GM19240 (cell line): ENCODE measurements around the genes SYT10 and ALG10B.

DNA sequence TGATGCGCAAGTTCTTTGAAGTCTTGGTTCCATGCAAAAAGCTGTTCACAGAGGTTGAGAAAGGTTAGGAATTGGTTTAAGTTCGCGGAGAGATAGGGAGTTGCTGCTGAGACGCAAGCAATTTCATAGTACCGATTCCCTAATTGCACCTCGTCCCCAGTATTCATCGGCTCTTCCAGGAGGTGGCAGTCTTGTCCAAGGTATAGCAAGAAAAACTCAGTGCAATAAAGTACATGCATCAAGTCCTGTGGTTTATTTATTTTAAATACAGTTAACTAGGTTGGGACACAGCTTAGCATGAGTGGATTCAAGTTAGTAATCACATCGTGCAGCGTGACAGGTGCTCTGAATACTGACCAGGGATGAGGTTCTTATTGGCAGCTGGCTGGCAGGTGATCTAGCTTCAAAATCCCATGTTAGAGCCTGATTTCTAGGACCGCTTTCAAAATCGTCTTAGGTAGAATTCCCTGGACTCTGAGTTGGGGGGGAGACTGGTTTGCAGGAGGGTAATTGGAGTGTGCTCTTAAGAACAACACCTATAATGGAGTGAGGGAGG, 603 bp upstream of the YARS2 start:
- RRBS = no CpG with 5 or more reads among the region's 11 CpGs

- RRBS = 30% methylated on average over 11 of the region's 79 CpGs
Measured at GRCh38 chr12:33439395-33440398, at the start of gene SYT10. TSS of gene SYT10 (minus strand) at chr12:33439819.

DNA sequence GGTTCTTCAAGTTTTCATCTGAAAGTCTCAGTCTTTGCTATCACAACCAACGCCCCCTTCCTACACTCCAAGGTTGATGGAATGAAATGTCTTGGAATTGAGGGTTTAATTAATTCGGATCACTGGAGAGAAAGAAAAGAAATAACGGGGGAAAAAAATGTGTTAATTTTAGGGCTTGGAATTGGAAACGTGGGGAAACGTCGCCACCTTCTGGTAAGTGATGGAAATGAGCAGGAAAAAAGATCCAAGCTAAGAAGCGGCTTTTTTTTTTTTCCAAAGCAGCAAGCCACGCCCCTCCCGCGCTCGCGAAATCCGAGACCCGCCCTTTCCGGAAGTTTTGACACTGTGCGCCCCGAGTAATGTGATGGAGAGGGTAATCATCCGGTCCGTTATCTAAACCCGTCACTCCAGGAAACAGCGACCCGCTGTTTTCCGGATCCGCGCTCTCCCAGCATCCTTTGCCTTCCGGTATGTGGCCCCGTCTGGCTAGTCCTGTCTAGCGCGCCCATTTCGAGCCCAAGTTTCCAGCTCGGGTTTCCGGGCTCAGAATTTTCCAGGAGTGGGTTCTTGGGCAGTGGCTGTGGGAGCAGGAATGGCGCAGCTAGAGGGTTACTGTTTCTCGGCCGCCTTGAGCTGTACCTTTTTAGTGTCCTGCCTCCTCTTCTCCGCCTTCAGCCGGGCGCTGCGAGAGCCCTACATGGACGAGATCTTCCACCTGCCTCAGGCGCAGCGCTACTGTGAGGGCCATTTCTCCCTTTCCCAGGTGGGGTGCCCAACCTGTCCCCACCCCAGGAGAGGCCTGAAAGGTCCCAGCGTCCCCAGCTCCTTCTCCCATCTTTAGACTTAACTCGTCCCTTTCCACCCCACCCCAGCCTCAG, at the start of gene ALG10B:
Gene ALG10B (plus strand): TSS at position 473 of the 878 bp plus-strand sequence.
- RRBS = 1% methylated on average over 6 of the region's 44 CpGs

- RRBS = no CpG with 5 or more reads among the region's 1 CpG
Measured at GRCh38 chr12:38892079-38892296, 13.4 kb downstream of the CPNE8 start.

DNA sequence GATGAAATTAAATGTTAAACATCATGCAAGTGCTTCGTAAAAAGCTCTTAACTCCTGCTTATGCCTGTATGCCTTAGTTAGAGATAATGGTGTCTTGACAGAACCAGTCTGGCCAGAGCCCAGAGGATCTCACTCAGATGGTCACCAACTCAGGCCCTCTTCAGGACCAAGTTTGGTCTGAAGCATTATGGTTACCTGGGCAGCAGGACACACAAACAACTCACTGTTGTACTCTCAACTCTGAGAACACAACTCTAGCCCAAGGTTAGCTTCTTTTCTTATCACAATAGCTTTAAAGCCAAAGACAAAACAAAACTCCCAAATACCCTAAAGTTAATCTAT, 115.4 kb downstream of the KIF21A start:
- RRBS = no CpG with 5 or more reads among the region's 1 CpG

DNA sequence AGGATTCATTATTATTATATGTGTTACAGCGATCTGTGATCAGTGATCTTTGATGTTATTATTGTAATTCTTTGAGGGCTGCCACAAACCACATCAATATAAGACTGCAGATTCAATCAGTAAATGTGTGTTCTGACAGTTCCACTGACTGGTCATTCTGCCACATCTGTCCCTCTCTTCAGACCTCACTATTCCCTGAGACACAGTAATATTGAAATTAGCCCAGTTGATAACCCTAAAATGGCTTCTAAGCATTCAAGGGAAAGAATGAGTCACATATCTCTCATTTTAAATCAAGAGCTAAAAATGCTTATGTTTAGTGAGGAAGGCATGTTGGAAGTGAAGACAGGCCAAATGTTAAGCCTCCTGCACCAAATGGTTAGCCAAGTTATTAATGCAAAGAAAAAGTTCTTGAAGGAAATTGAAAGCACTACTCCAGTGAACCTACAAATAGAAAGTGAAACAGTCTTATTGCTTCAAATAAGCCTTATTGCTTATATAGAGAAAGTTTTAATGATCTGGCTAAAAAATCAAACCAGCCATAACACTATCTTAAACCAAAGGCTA, 24.5 kb upstream of the KIF21A start:
- RRBS = no CpG with 5 or more reads among the region's 1 CpG

GRCh38 chr12:39538395-39539025, 81.1 kb downstream of the ABCD2 start:
- RRBS = no CpG with 5 or more reads among the region's 17 CpGs

DNA sequence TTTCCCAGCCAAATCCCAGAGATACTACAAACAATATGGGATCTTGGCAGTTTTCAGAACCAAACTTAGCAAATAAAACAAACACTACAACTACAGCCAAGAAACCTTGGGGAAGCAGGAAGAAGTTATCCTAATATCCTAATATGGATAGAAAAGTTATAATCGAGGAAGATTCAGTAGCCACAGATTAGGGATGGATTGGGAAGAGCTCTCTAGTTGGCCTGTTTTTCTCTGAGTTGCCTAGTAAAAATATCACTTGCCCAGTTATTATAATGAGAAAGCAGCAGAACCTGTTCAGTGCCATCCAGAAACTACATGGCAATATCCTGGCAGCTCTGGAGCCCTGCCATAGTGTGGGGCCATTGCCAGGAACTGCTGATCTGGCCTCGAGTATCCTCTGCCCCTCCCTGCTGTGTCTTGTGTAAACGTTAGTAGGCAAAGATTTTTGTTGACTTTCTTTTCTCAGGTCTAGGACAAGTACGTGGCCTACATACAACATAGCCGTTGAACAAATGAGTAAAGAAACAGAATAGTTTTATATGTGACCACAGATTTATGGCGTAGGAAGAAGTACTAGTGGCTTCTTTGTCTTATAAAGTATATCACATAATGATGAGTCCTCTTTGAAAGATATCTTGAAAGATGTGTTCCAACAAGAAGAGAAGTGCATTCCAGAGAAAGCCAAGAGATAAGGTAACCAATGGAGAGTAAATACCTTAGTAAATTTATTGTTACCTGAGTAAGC, 193.3 kb downstream of the SLC2A13 start:
- RRBS = no CpG with 5 or more reads among the region's 6 CpGs

- RRBS = no CpG with 5 or more reads among the region's 15 CpGs
Measured at GRCh38 chr12:39978207-39978519, 127.7 kb downstream of the SLC2A13 start.

GRCh38 chr12:39978520-39978938, 127.4 kb downstream of the SLC2A13 start:
- RRBS = no CpG with 5 or more reads among the region's 18 CpGs

DNA sequence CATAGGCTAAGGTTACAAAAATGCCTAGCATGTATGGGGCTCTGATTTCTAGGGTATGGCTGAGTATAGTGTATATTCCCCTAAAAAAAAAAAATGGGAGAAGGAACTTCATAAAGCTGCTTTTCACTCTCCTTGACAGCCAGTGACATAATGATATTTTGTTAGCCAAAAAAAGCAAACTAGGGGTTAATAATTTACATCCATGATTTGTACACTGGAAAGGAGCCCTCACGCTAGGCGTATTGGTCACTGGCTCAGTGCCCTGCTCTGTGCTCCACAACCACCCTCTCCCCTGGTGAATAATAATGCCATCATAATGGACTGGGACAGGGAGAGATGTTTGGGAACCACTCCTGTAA, 103.1 kb downstream of the SLC2A13 start:
- RRBS = no CpG with 5 or more reads among the region's 2 CpGs

- RRBS = 39% methylated on average over 12 of the region's 36 CpGs
Measured at GRCh38 chr12:40693074-40693999, 1.1 kb downstream of the CNTN1 start.

- RRBS = no CpG with 5 or more reads among the region's 9 CpGs
Measured at GRCh38 chr12:40827722-40828121, 135.5 kb downstream of the CNTN1 start.

DNA sequence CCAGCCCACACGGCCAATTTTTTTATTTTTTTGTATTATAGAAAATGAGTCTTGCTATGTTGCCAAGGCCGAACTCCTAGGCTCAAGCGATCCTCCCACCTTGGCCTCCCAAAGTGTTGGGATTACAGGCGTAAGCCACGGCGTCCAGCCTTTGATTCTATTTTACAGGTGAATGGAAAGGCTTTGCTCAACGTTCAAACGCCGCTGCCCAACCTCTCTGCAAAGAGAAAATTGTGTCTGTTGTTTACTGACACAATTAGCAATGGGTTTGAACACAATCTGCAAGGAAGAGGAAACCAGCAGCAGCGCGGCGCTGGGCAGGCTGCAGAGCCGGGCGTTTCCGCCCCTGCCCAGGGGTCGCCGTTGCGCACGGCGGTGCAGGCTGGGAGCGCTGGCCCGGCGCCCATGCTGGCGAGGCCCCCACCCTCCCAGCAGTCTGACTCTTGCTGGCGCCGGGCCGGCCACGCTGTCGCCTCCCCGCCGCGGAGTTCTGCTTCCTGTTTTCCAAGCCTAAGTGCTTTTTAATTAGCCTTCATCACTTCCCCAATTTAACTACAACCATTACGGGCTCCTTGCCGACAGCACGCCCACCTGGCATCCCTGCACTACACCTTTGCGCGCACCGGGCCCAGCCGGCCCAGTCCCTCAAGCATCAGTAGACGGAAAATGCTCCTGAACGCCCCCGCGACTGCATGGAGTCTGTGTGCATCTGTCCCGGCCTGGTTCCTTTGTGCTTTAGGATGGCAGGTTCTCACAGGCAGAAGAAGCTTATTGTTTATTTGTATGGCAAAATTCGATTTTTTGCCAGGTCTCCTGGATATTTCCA, 212.2 kb downstream of the GXYLT1 start:
- RRBS = 5% methylated on average over 19 of the region's 45 CpGs

GRCh38 chr12:42024141-42024491, 120.6 kb downstream of the GXYLT1 start:
- RRBS = no CpG with 5 or more reads among the region's 19 CpGs

GRCh38 chr12:42691788-42692592, 102.4 kb upstream of the PRICKLE1 start:
- RRBS = no CpG with 5 or more reads among the region's 9 CpGs

DNA sequence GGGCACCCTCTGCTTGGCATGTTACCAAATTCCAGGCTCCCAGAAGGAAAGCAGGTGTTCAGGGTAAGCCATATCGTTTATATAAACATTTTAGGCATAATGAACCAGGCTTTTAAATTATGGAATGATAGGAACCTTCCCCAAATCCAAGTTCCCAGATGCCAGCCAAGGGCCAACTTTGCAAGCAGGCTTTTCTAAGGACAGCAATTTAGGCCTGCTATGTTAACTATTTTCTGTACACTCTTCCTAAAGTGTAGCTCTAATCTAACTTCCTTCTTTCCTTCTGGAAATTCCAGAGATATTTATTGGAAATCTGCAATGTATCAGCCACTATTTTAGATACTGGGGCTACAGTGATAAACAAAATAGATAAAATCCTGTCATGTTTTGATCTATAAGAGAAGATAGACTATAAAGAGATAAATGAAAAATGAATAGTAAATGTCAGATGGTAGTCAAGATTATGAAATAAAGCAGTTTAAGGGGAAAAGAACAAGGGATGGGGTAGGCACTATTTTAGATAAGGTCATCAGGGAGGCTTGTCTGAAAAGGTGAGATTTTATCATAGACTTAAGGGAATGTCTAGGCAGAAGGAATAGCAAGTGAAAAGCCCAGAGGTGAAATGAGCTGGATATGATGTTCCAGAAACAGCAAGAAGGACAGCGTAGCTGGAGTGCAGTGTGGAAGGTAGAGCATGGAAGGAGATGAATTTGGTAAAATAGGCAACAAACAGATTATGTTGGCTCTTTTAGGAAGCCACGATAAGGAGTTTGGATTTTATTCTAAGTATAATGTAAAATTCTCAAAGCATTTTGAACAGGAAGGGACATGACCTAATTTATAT, 56.7 kb downstream of the TMEM117 start:
- RRBS = no CpG with 5 or more reads among the region's 3 CpGs

DNA sequence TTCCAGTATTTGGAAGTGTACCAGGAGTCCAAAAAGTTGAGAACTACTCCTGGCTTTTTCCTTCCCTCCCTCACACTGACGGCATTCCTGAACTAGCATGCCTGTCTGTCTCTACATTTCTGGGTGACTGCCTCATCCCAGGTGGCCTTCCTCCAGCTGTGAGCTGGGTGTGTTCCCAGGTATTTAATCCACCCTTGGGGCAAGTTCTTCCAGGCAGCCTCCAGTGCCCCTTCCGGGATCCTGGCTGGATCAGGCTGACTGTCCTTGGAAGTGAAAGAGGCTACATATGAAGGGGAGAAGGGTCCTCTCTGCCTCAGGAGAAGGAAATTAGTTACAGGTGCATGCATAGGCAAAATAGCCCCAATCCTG, 19.8 kb downstream of the ANO6 start:
- RRBS = no CpG with 5 or more reads among the region's 2 CpGs

DNA sequence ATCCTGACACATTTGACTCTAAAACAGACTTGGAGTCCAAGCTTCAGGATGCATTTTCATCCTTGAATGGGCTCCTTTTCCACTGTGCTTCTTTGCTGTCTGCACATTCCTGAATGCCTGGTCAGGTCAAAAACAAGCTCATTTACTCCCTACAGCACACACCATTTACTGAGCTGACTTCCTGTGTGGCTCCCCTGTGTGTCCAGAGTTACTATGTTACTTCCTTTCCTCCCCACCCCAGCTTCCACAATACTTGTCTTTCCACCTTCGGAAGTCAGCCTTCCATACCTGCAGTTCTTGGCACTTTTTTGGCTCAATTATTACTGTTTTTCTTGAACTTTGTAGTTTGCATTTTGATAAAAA, 112.1 kb downstream of the ANO6 start:
- RRBS = no CpG with 5 or more reads among the region's 1 CpG

- RRBS = no CpG with 5 or more reads among the region's 9 CpGs
Measured at GRCh38 chr12:45371661-45372145, 155.8 kb downstream of the ANO6 start.